ENCODE measurements around a stretch of chr13.

DNA sequence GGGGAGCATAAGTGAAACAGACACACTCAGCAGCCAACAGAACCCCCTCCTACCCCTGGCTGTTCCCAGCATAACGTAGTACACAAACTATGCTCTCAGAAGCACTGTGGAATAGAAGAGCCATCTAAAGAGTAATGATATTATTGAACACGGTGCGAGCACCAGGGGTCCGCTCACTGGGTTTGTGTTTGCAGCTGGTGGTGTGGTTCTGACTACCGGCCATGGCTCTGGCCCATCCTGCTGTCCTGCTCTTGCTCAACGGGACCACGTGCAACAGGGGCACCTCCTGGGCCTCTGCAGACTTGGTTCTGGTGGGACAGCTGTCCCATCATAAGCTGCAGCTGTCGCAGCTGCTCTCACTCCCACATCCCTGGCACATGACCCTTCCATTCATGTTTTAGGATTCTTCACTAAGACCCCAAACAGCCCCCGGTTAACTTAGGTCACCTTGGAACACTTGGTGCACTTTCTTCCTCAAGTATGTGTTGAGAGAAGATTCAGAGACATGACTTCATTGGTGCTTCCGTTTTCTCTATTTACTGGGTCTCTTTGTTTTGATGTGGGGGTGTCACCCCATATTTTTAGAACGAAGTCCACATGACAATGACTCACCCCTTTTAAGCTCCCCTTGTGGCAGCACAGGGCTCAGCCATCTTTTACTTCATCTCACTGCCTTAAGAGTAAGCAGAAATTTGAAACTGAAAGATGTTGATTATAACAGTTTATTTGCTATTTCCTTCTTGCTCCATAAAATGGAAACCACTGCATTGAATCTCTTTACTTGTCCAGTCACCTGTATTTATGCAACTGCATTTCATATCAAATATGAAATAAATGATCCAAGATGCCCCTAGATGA, 68.4 kb upstream of the ARHGEF7 start:
- RRBS, 2 experiments: no CpG with 5 or more reads among the region's 11 CpGs
CAGE:
- cytosol, long polyA minus RNA: no peak
- cytosol, long polyA plus RNA: no peak
- long polyA plus RNA: no peak
- nucleus, long polyA minus RNA: no peak
- nucleus, long polyA plus RNA: no peak

DNA sequence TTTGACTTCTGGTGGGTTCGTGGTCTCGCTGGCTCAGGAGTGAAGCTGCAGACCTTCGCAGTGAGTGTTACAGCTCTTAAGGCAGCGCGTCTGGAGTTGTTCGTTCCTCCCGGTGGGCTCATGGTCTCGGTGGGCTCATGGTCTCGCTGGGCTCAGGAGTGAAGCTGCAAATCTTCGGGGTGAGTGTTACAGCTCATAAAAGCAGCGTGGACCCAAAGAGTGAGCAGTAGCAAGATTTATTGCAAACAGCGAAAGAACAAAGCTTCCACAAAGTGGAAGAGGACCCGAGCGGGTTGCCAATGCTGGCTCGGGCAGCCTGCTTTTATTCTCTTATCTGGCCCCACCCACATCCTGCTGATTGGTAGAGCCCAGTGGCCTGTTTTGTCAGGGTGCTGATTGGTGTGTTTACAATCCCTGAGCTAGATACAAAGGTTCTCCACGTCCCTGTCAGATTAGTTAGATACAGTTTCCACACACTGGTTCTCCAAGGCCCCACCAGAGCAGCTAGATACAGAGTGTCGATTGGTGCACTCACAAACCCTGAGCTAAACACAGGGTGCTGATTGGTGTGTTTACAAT, 31.9 kb upstream of the ARHGEF7 start:
- RRBS, 2 experiments: no CpG with 5 or more reads among the region's 17 CpGs
CAGE:
- cytosol, long polyA minus RNA: no peak
- cytosol, long polyA plus RNA: no peak
- long polyA plus RNA: no peak
- nucleus, long polyA minus RNA: no peak
- nucleus, long polyA plus RNA: no peak

DNA sequence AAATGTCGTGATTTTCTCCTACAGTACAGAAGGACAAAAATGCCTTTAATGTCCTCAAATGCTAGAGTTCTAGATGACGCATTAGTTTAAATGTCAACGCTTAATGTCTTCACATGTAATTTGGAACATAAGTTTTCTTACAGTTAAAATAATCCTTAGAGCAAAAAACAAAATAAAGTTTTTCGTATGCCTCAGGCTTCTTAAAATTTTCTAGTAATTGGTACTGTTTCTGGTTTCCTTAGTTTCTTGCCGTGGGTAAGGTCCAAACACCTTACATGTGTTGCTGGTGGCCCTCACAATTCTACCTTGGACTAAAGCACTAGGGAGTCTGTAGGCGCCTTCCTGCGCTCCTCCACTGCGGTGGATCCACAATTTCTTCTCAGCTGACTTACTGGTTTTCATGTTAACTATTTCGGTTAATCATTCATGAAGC, 37.5 kb downstream of the ARHGEF7 start:
- RRBS, 2 experiments: no CpG with 5 or more reads among the region's 9 CpGs
CAGE:
- cytosol, long polyA minus RNA: no peak
- cytosol, long polyA plus RNA: no peak
- long polyA plus RNA: no peak
- nucleus, long polyA minus RNA: no peak
- nucleus, long polyA plus RNA: no peak

DNA sequence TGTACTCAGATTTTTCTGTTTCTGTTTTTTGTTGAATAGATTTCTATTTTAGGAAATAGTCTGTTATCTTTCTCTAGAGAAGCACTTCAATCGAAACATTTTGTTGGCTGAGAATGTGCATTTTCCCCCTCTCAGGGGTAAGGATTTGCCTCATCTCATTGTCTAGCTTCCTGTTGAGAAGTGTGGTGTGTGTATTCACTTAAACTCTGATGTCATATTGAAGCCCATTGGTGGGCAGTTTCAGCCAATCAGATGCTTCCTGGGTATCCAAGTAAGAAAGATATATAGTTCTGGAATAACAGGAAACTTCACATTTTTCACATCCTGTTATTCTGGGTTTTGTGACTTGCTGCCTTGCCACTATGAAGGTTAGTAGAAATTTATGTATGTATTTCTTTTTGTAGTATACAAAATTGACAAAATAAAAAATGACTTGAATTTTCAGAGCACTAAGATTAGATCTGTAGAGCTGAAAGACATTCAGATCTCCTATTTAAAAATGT, 87.7 kb downstream of the ARHGEF7 start:
- RRBS, 2 experiments: no CpG with 5 or more reads among the region's 1 CpG
CAGE:
- cytosol, long polyA minus RNA: no peak
- cytosol, long polyA plus RNA: no peak
- long polyA plus RNA: no peak
- nucleus, long polyA minus RNA: no peak
- nucleus, long polyA plus RNA: no peak

DNA sequence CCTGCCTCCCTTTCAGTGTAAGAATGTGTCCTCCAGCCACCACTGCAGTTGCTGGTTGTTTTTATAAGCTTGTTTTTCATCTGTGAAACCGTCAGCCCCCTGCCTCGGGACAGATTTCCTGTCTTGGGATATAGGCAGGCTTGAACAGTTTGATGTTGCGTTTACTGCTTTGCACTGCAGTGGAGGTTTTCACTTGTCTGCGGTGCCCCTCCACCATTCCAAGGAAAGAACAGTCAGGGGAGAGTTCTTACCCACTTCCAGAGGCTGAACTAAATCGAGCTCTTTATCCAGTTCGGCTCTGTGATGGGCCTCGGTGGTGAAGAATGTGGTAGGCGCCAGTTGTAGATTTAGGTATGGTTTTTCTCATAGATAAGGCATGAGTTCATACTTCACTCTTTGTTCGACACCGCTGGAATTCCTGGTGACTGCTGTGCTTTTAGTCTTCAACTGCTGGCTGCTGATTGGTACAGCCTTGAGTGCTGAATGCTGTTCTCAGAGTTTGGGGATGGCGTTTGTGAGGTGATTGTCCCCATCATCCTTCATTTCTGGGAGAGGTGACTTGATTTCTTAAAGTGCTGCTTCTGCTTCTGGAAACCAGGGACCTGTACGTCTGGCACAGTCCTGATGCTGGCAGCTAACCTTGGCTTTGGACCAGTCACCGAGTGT, 97.1 kb downstream of the ARHGEF7 start:
- RRBS, 2 experiments: no CpG with 5 or more reads among the region's 13 CpGs
CAGE:
- cytosol, long polyA minus RNA: no peak
- cytosol, long polyA plus RNA: no peak
- long polyA plus RNA: no peak
- nucleus, long polyA minus RNA: no peak
- nucleus, long polyA plus RNA: no peak

GRCh38 chr13:111238394-111238874, 82.0 kb upstream of the TEX29 start:
- RRBS, 2 experiments: no CpG with 5 or more reads among the region's 8 CpGs
CAGE:
- cytosol, long polyA minus RNA: no peak
- cytosol, long polyA plus RNA: no peak
- long polyA plus RNA: no peak
- nucleus, long polyA minus RNA: no peak
- nucleus, long polyA plus RNA: no peak

GRCh38 chr13:111248887-111249231, 71.6 kb upstream of the TEX29 start:
- RRBS, 2 experiments: no CpG with 5 or more reads among the region's 2 CpGs
CAGE:
- cytosol, long polyA minus RNA: no peak
- cytosol, long polyA plus RNA: no peak
- long polyA plus RNA: no peak
- nucleus, long polyA minus RNA: no peak
- nucleus, long polyA plus RNA: no peak

DNA sequence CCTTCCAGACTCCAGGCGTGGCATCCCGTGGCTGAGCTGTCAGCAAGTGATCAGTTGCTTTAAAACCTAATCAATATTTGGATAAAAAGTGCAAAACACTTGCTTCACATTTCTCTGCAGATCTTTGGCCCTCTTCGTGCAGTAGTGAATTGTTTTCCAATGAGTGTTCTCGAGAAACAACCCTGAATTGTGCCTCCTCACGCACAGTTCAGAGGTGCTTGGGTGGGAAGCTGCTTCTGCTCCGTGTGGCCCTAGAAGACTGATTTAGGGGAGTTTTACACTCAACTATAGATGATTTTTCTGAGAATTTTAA, 39.8 kb upstream of the TEX29 start:
- RRBS, 2 experiments: no CpG with 5 or more reads among the region's 6 CpGs
CAGE:
- cytosol, long polyA minus RNA: no peak
- cytosol, long polyA plus RNA: no peak
- long polyA plus RNA: no peak
- nucleus, long polyA minus RNA: no peak
- nucleus, long polyA plus RNA: no peak

DNA sequence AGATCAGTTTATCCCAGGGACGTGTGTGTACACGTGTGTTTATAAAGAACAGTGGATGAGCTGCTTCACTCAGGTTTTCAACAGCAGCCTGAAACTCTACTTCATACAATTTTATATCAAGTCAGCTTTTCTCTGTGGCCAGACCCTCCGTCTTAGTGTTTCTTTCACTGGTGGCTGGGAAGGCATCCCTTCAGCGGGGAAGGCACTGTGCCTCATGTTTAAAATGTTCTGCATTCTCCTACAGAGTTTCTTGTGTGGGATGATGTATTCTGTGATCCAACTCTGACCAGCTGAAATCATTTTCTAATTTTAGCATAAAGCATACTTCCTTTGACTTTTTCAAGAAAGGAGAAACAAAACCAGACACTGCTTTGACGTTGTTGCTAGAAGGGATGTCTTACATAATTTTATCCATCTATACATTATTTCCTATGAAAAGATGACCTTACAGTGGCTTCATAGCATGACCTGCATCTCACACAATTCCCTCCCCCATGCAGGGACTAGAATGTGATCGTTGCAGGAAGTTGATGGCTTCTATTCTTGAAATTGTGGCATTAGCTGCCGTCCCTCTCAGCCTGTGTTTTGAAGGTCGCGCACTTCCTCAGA, 38.7 kb upstream of the TEX29 start:
- RRBS, 2 experiments: no CpG with 5 or more reads among the region's 9 CpGs
CAGE:
- cytosol, long polyA minus RNA: no peak
- cytosol, long polyA plus RNA: no peak
- long polyA plus RNA: no peak
- nucleus, long polyA minus RNA: no peak
- nucleus, long polyA plus RNA: no peak

- RRBS, 2 experiments: 72 to 77% methylated on average over 8 of the region's 43 CpGs
CAGE:
- cytosol, long polyA minus RNA: no peak
- cytosol, long polyA plus RNA: no peak
- long polyA plus RNA: no peak
- nucleus, long polyA minus RNA: no peak
- nucleus, long polyA plus RNA: no peak
Observed at GRCh38 chr13:112068901-112069462, 2.0 kb downstream of the SOX1 start.

DNA sequence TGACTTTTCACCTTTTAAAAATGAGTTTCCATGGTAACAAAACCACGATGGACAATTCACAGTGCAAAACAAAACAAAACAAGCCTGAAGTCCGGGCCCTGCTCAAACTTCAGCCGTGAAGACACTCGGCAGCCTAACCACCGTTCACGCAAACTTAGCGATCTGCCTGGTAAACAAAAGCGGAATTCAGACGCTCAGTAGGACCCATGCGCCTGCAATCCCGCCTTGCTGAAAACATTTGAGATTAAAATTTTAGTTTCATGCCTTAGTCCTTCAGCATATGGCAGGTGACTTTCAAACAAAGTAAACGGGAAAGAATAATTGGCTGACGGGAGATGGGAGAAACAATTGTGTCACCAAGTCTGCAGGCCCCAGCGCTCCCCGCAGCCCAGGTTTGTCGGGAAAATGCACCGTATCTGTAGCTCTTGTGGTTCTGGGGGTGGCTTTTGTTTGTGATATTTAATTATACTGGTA, 94.5 kb downstream of the SOX1 start:
- RRBS, 2 experiments: no CpG with 5 or more reads among the region's 17 CpGs
CAGE:
- cytosol, long polyA minus RNA: no peak
- cytosol, long polyA plus RNA: no peak
- long polyA plus RNA: no peak
- nucleus, long polyA minus RNA: no peak
- nucleus, long polyA plus RNA: no peak

GRCh38 chr13:112228244-112228478, 148.0 kb upstream of the SPACA7 start:
- RRBS, 2 experiments: no CpG with 5 or more reads among the region's 9 CpGs
CAGE:
- cytosol, long polyA minus RNA: no peak
- cytosol, long polyA plus RNA: no peak
- long polyA plus RNA: no peak
- nucleus, long polyA minus RNA: no peak
- nucleus, long polyA plus RNA: no peak

DNA sequence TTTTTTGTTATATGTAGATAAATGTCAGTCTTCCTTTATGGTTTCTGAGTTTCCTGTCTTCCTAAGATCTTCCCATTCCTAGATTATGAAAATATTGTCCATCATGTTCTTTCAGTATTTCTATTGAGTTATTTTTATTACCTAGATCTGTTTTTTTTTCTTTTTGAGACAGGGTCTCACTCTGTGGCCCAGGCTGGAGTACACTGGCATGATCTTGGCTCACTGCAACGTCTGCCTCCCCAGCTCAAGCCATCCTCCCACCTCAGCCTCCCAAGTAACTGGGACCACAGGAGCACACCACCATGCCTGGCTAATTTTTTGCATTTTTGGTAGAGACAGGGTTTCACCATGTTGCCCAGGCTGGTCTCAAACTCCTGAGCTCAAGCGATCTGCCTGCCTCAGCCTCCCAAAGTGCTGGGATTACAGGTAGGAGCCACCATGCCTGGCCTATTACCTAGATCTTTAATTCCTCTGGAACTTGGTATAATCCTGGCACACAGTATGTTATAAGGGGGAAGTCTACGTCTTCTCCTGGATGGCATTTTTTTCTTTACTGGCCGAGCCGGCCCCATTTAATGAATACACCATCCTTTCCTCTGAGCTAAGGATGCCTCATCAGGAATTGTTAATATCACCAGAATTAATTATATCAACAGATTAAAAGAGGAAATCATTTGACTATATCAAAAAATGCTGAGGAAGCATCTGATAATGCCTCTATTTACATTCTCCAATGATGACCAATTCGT, 59.1 kb downstream of the TUBGCP3 start:
- RRBS, 2 experiments: no CpG with 5 or more reads among the region's 6 CpGs
CAGE:
- cytosol, long polyA minus RNA: no peak
- cytosol, long polyA plus RNA: no peak
- long polyA plus RNA: no peak
- nucleus, long polyA minus RNA: no peak
- nucleus, long polyA plus RNA: no peak

DNA sequence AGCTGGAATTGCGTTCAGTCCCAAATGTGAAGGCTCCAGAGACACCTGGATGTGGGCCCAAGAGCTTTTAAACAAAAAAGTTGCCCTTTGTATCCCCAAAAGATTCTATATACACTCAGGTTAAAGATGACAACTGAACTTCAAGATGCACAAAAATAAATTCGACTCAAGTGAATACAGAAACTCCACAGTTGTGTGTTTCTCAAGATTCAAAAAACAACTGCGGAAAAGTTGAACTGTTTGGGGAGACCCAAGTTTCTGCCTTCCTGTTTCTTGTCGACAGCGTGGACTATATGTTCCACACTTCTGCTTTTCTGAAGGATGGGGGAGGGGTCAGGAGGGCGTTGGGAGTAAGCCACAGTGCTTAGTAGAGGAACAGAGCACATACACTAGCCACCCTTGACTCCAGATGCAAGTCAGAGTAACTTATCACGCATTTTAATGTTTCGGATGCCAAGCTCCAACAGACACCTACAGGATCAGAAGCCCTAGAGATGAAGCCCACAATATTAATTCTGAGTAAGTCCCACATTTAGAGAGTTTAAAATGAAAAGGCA, 4.4 kb downstream of the TUBGCP3 start:
- RRBS, 2 experiments: no CpG with 5 or more reads among the region's 8 CpGs
CAGE:
- cytosol, long polyA minus RNA: no peak
- cytosol, long polyA plus RNA: no peak
- long polyA plus RNA: no peak
- nucleus, long polyA minus RNA: no peak
- nucleus, long polyA plus RNA: no peak

DNA sequence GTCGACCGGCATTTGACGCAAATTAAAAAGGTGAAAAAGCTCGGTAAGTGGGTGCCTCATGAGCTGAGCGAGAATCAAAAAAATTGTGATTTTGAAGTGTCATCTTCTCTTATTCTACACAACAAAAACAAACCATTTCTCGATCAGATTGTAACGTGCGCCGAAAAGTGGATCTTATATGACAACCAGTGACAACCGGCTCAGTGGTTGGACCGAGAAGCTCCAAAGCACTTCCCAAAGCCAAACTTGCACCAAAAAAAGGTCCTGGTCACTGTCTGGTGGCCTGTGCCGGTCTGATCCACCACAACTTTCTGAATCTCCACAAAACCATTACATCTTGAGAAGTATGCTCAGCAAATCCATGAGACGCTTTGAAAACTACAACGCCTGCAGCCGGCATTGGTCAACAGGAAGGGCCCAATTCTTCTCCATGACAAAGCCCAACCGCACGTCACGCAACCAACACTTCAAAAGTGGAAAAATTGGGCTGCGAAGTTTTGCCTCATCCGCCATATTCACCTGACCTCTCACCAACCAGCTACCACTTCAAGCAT, 17.8 kb downstream of the ATP11A start:
- RRBS, 2 experiments: 96 to 100% methylated on average over 3 to 4 of the region's 20 CpGs
CAGE:
- cytosol, long polyA minus RNA: no peak
- cytosol, long polyA plus RNA: no peak
- long polyA plus RNA: no peak
- nucleus, long polyA minus RNA: no peak
- nucleus, long polyA plus RNA: no peak

DNA sequence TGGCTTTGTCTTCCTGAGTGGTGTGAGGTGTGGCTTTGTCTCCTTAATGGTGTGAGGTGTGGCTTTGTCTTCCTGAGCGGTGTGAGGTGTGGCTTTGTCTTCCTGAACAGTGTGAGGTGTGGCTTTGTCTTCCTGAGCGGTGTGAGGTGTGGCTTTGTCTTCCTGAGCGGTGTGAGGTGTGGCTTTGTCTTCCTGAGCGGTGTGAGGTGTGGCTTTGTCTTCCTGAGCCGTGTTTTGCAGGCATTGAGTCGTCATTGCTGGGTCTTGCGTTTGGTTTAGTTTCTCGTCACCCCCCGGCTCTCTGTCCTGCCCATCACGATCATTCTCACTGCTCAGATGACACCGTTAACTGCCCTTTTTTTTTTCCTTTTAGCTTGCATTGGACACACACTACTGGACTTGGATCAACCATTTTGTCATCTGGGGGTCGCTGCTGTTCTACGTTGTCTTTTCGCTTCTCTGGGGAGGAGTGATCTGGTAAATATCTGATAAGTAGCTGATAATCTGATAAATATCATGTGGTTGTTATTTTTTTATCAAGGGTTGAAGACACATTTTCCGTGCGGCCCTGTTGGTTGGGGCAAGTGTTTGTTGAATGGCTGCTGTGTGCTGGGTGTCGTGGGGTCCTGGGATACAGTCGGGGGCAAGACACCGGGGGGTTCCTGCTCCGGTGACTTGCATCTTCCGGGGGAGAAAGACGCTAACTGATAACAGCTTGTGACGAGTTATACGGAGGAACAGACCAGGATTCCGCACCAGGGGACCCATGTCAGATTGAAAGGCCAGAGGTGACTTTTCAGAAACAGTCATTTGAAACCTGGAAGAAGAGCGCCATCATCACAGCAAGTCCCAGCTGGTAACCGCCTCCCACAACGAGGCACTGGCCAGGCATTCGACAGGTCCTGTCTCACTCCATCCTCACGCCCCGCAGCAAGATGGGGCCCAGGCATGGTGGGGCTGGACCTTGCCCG, 95.5 kb upstream of the MCF2L start:
- RRBS, 2 experiments: no CpG with 5 or more reads among the region's 32 CpGs
CAGE:
- cytosol, long polyA minus RNA: start-site peak on the plus strand centred at position 382 of the sequence, 7 bp wide, 17 reads
- cytosol, long polyA plus RNA: no peak
- long polyA plus RNA: no peak
- nucleus, long polyA minus RNA: no peak
- nucleus, long polyA plus RNA: no peak

DNA sequence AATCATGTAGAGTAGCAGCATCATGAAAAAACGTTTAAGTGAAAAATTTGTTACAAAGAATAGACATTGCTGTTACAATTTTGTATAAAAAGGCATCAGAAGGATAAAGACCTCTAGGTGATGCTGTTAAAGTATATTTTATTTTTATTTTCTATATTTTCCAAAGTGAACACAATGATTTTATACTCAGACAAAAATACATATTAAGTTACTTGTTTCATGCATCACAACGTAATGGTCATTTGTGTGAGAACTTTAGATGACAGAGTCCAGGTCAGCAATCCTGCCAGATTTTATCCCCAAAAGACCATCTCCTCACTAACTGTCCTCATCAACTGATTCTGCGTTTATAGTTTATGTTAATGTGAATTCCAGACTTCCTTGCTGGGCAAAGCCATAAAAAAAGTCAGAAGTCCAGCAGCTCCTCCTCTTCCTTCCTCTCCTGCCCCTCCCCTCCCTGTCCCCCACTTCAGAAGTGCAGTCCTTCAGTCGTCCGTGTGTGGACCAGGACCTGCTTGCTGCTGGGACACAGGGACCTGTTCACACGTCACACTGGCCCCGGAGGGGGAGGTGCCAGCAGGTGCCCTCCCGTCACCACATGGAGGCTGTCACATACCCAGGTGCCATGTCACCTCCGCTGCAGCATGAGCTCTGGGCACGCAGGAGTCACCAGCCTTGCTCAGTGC, 4.2 kb upstream of the MCF2L start:
- RRBS, 2 experiments: no CpG with 5 or more reads among the region's 10 CpGs
CAGE:
- cytosol, long polyA minus RNA: no peak
- cytosol, long polyA plus RNA: no peak
- long polyA plus RNA: no peak
- nucleus, long polyA minus RNA: no peak
- nucleus, long polyA plus RNA: no peak

- RRBS, 2 experiments: no CpG with 5 or more reads among the region's 14 CpGs
CAGE:
- cytosol, long polyA minus RNA: no peak
- cytosol, long polyA plus RNA: no peak
- long polyA plus RNA: no peak
- nucleus, long polyA minus RNA: no peak
- nucleus, long polyA plus RNA: no peak
Observed at GRCh38 chr13:112974874-112975300, 5.9 kb downstream of the MCF2L start.

GRCh38 chr13:112993928-112994703, 25.1 kb downstream of the MCF2L start:
- RRBS, 2 experiments: 93 to 100% methylated on average over 5 to 7 of the region's 45 CpGs
CAGE:
- cytosol, long polyA minus RNA: no peak
- cytosol, long polyA plus RNA: no peak
- long polyA plus RNA: no peak
- nucleus, long polyA minus RNA: no peak
- nucleus, long polyA plus RNA: no peak

DNA sequence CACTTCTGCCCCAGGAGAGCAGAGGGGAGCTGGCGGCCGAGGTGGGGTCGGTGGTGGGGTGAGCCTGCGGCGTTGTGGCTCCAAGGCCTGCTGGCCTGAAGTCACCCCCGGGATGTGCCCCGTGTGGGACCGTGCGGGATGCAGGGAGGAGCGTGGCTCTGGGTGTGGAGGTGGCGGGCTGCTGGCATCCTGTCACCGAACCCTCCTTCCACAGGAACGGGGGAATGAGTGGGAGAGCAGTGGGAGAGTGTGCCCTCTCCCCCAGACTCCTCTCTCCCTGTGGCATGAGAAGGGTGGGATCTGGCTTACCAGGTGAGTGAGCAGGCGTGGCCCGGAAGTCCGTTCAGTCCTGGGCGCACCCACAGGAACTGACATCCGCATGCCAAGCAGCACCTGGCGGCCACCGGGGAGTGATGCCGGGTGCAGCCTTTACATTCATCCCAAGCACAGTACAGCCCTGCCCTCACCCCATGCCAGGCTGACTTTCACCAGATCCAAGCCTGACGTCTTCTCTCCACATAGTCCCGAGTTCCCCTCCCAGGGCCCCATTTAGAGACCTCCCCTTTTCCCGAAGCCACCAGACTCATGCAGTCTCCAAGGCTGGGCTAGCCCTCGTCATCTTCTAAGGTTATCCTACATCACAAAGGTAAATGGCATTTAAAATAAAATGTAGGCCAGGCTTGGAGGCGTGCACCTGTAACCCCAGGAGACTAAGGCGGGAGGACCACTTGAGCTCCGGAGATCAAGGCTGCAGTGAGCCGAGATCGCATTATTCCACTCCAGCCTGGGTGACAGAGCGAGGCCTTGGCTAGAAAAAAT, 26.7 kb downstream of the MCF2L start:
- RRBS, 2 experiments: 96 to 98% methylated on average over 6 of the region's 31 CpGs
CAGE:
- cytosol, long polyA minus RNA: no peak
- cytosol, long polyA plus RNA: no peak
- long polyA plus RNA: no peak
- nucleus, long polyA minus RNA: no peak
- nucleus, long polyA plus RNA: no peak

Data from HepG2 (cell line).